Measurements from ENCODE around the gene BZW1.

GRCh38 chr2:199431676-199431887 is 26.2 kb downstream of the SATB2 start:
- PRO-cap, 4 experiments, result no peak in any of the 4 experiments
- RAMPAGE, long total RNA, 2 experiments, result no peak in any of the 2 experiments

DNA sequence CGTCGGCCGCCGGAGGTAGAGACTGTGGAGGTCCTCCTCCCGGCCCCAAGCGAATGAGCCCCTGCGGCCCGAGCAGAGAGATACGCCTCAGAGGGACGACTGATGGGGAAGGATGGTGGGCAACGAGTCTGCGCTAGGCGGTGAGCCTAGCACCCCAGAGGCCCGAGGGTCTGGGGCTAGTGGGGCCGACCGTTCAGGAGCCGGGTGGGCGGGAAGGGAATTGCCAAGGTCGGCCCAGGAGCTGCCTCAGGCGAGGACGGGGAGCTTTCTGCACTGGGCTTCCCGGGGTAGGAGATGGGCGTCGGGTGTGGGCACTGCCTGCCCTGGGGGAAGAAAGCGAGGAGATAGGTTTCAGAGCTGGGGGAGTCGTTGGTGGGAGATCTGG is 4.9 kb upstream of the SATB2 start:
- PRO-cap, 4 experiments, result no peak in any of the 4 experiments
- RAMPAGE, long total RNA, 2 experiments, result no peak in any of the 2 experiments

GRCh38 chr2:199471241-199471967 is 13.7 kb upstream of the SATB2 start:
- PRO-cap, 4 experiments, result no peak in any of the 4 experiments
- RAMPAGE, long total RNA, 2 experiments, result no peak in any of the 2 experiments

DNA sequence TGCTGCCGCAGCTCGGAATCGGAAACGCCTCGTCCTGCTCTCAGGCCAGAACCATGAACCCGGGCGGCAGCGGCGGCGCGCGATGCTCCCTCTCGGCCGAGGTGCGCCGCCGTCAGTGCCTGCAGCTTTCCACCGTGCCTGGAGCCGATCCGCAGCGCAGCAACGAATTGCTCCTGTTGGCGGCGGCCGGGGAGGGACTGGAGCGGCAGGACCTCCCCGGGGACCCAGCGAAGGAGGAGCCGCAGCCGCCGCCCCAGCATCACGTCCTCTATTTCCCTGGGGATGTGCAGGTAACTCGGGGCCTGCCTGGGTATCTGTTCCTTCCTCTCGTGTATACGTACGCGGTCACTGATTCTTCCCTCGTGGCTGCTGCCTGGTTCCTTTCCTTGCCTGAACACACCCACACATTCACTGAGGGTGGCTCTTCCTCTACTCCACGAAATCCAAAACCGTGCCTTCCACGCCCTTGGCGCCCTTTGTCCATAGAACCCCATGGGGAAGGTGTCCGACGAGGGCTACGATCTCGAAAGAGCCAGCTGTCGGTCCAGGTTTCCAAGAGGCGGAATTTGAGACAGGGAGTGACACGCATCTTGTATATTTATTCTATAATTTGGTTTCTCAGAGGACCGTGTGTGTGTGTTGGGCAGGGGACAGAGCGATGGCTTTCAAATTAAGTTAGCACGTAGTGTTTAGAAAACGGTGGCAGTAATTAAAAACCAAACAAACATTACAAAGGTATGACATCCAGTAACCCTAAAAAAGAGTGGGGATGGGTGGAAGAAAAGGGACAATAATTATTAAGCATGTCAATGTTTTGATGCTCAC is 601 bp downstream of the C2orf69 start:
- PRO-cap, 4 experiments, result peak in 4 of 4 experiments; most common plus-strand start position 115 of the sequence (in 2); most common minus-strand start position 117 of the sequence (in 2)
- RAMPAGE, long total RNA, 2 experiments, result no peak in any of the 2 experiments

DNA sequence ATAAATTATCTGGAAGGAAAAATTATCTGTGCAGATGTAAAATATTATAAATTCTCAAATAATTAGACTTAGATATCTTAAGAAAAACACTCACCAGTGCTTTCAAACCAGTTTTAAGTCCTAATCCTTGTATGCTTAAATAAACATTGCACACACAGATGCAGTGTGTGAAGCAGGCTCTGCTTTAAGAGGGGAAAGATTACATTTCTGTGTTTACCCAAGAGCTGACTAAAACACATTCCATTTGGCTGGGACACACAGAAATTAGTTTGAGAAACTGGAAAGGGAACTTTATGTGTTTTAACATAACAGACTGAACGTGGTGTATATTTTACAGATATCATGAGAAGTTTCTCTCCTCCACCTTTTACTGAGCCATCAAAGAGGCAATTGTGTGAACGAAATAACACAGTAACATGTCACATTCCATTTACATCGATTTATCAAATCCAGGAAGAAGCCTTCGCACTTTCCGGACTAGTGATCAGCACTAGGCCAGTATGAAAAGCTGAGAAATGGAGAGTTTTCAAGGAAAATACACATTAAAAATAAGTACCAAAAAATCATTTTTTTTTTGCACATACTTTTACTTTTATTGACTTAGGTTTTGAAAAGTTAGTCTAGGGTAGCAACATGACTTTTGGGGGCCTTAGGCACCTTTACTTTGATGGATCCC is 121.9 kb downstream of the MAIP1 start:
- PRO-cap, 4 experiments, result peak in 2 of 4 experiments; most common plus-strand start position 260 of the sequence (in 1); most common minus-strand start position 140 of the sequence (in 1)
- RAMPAGE, long total RNA, 2 experiments, result no peak in any of the 2 experiments

DNA sequence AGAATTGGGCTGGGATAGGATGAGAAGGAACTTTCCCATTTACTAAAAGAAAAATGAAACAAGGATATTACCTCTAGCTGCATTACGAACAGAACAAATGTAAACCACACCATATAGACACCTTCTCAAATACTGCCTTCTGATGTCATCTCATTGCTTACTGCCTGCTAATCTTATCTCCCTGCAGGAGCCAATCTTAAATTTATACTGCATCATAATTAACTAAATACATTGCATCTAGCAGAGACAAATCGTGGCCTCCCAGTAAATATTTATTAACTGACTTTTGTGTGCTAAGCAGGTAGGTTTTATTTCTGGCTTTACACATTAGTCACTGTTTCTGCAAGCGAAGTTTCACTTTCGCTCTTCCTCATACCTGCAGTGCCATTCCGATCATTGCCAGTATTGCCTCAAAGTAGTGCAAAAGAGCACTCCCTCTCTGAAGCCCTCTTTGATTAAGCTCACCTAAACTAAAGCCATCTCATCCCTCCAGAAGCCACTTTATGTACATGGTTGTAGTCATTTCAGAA is 67.5 kb downstream of the SPATS2L start:
- PRO-cap, 4 experiments, result peak in 2 of 4 experiments; most common plus-strand start position 402 of the sequence (in 2); most common minus-strand start position 281 of the sequence (in 2)
- RAMPAGE, long total RNA, 2 experiments, result no peak in any of the 2 experiments

- PRO-cap, 4 experiments, result no peak in any of the 4 experiments
- RAMPAGE, long total RNA, 2 experiments, result no peak in any of the 2 experiments
Observed at GRCh38 chr2:200377703-200378466, 71.4 kb downstream of the SPATS2L start.

DNA sequence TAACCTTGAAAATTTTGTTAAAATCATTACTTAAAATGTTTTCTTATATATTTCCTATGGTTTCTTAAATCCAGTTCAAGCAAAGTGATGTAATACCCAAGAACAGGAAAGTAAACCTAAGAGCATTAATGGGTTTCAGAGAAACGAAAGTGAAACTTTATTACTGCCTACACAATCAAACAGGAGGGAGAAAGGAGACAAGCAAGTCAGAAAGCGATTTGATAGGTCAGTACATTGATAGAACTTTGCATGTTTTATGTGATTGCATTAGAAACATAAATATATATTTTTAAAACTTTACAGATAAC is 77.3 kb downstream of the SPATS2L start:
- PRO-cap, 4 experiments, result no peak in any of the 4 experiments
- RAMPAGE, long total RNA, 2 experiments, result no peak in any of the 2 experiments

- PRO-cap, 4 experiments, result no peak in any of the 4 experiments
- RAMPAGE, long total RNA, 2 experiments, result no peak in any of the 2 experiments
Observed at GRCh38 chr2:200408025-200408891, 101.6 kb downstream of the KCTD18 start.

DNA sequence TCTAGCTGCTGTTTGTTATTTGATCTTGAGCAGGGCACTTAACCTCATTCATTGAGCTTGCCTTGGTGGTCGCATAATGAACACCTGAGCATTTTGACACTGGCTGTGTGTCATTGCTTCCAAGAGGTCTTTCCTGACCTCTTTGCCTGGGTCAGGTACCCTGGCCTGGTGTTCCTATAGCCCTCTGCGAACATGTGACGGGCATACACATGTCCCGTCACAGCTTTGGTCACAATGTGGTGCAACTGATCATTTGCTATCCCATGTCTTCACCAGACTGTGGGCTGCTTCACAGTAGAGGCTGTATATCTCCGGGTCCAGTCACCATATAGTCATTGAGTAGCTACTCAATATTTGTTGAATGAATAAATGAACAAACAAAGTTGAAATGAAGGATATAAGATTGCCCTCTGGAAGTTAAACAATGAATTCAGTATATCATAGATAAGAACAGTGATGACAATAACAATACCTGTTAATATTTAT is 16.7 kb downstream of the AOX1 start:
- PRO-cap, 4 experiments, result peak in 2 of 4 experiments; most common plus-strand start position 216 of the sequence (in 1)
- RAMPAGE, long total RNA, 2 experiments, result no peak in any of the 2 experiments

DNA sequence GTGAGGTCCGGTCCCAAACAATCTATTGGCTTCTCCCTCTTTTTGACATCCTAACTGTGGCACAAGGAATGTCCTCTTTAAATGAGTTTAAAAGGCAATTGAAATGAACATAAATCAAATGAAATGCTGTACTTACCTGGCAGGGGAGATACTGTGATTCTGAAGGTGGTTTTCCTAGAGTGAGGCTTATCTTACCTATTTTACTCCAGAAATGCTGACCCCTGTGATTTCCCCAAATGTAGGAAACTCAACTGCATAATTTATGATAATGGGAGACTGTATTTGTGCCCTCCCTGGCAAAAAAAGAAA is 36.3 kb upstream of the BZW1 start:
- PRO-cap, 4 experiments, result peak in 3 of 4 experiments; most common plus-strand start position 129 of the sequence (in 3)
- RAMPAGE, long total RNA, 2 experiments, result no peak in any of the 2 experiments

DNA sequence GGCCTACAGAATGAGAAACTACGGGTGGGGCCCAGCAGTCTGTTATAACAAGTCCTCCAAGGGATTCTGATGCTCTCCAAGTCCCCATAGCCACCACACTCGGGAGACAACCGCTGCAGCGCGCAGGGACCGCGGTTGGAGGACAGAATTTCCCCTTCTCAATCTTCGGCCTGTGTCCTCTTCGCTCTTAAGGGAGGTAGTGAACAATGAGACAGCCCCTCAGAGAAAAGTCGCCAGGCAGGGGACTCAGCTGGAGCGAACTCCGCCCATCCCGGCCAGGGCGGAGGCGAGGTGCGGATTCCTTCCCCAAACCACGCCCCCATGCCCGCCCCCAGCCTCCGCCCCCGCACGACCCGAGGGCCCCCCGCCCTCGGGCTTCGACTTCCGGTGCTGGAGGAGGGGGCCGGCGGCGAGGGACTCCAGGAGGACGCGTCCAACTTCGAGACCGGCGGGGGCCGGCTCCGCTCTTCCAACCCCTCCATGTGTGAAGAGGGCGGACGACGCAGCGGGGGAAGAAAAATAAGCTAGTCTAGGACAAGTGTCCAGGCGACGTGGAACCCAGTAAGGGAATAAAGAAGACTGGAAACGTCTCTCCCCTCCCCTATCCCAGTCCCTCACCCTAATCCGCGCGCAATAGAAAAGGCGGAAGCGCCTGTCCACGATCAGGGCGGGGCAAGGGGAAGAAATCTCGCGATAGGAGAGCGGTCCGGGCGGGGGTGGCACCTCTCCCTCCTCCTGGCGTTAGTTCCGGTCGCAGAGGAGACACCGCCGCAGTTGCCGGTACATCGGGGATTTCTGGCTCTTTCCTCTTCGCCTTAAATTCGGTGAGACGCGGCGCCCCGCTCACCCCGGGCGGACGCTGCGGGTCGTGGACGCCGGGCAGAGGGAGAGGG is at the start of gene BZW1:
BZW1 (plus strand) TSS at position 744 of the 893 bp plus-strand sequence.
- PRO-cap, 4 experiments, result peak in 4 of 4 experiments; most common plus-strand start position 397 of the sequence (in 4); most common minus-strand start position 201 of the sequence (in 2)
- RAMPAGE, long total RNA, 2 experiments, result start-site peak on the plus strand in 2 of 2 experiments, centred at positions 749 to 754 of the sequence, 3,432 to 4,972 reads per replicate

GRCh38 chr2:201058796-201059625 is 12.5 kb downstream of the HYCC2 start:
- PRO-cap, 4 experiments, result peak in 1 of 4 experiments; most common minus-strand start chr2:201059048 (in 1)
- RAMPAGE, long total RNA, 2 experiments, result no peak in any of the 2 experiments

DNA sequence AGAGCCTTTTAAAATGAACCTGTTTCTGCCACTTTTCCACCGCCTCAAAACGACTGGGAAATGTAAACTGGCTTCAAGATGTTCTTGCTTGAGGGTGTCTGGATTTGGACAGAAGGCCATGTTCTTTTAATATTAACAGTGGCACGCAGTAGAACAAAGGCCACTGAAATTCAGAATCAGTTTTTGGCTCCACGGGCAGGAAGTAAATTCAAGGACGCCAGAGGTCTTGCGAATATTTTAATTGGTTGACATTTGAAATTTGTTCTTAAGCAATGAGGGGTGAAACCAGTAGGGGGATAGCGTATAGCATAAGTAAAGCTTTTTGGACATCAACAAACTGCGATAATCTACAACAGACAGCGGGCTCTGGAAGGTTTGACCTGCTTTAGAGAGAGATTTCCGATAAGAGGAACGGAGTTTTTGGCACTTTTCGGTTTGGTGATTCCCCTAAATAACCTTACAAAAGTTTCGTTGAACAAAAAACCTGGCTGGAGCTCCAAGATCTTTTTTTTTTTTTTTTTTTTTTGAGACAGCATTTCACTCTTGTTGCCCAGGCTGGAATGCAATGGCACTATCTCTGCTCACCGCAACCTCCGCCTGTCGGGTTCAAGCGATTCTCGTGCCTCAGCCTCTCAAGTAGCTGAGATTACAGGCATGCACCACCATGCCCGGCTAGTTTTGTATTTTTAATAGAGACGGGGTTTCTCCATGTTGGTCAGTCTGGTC is 1.4 kb downstream of the CFLAR start:
- PRO-cap, 4 experiments, result peak in 4 of 4 experiments; most common plus-strand start position 332 of the sequence (in 2); most common minus-strand start position 100 of the sequence (in 4)
- RAMPAGE, long total RNA, 2 experiments, result no peak in any of the 2 experiments

GRCh38 chr2:201159817-201160087 is 23.2 kb upstream of the CASP10 start:
- PRO-cap, 4 experiments, result peak in 1 of 4 experiments; most common plus-strand start chr2:201159869 (in 1); most common minus-strand start chr2:201159870 (in 1)
- RAMPAGE, long total RNA, 2 experiments, result no peak in any of the 2 experiments

GRCh38 chr2:201183842-201184342 is 951 bp downstream of the CASP10 start:
- PRO-cap, 4 experiments, result peak in 3 of 4 experiments; most common minus-strand start chr2:201183948 (in 2)
- RAMPAGE, long total RNA, 2 experiments, result no peak in any of the 2 experiments

DNA sequence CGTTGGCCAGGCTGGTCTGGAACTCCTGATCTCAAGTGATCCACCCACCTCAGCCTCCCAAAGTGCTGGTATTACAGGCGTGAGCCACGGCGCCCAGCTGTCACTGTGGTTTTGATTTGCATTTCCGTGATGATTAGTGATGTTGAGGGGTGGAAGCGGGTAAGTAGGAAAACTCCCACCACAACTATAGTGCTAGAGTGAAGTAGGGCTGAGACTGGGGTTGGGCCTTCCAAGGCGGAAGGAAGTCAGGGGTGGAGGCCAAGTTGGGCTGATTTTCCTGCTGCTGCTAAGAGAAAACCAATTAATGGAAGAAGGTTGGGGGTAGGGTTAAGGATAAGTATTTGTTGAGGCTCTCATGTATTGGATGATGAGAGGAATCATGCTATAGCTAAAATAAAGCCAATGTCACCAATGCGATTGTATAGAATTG is 29.2 kb downstream of the CASP10 start:
- PRO-cap, 4 experiments, result no peak in any of the 4 experiments
- RAMPAGE, long total RNA, 2 experiments, result no peak in any of the 2 experiments

- PRO-cap, 4 experiments, result no peak in any of the 4 experiments
- RAMPAGE, long total RNA, 2 experiments, result no peak in any of the 2 experiments
Observed at GRCh38 chr2:201252490-201252854, 7.9 kb upstream of the CASP8 start.

DNA sequence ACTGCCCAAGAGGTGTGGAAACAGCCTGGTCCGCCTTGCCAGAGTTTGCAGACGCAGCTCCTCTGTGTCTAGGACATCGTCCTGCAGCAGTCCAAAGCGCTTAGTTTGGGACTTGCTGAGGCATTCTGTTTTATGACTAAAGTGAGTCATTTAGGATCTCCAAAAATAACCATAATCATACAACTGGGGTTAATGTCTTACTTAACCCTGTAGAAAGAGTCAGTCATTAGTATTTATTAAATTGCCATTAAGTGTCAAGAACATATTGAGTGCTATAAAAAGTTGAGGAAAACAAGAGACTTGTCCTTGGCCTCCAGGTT is 74.8 kb downstream of the CDK15 start:
- PRO-cap, 4 experiments, result no peak in any of the 4 experiments
- RAMPAGE, long total RNA, 2 experiments, result no peak in any of the 2 experiments

DNA sequence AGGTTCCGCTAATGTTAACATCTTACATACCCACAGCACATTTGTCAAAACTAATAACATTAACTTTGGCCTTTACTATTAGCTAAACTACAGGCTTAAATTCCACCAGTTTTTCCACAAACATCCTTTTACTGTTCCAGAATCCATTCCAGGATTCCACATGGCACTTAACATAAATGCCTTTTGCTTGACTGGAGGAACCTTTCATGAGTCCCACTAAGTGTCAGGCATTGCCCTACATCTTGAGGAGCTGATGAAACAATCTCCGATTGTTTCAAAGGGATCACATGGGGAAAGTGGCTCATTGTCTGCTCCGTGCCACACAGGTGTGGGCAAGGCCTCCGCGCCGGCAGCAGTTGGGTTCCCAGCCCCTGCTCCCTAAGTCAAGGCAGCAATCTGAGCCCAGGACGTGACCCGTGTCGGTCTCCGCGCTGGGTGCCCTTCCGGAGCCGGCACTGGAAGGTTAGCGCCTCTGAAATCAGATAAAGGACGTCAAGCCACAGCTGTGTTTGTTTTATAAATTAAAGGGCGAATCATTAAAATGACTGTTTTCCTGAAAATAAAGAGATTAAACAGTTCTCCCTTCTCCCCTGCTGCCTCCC is 84.5 kb upstream of the FZD7 start:
- PRO-cap, 4 experiments, result no peak in any of the 4 experiments
- RAMPAGE, long total RNA, 2 experiments, result no peak in any of the 2 experiments

Measured in right lobe of liver (tissue), 4 donors.